WTC11 (cell line): Measurements from ENCODE around the genes PI4KA and UBE2L3.

GRCh38 chr22:20158973-20159670, 8.3 kb upstream of the CCDC188 start:
- PRO-cap: bidirectional peak, plus-strand start at chr22:20159358, minus-strand start at chr22:20159211

DNA sequence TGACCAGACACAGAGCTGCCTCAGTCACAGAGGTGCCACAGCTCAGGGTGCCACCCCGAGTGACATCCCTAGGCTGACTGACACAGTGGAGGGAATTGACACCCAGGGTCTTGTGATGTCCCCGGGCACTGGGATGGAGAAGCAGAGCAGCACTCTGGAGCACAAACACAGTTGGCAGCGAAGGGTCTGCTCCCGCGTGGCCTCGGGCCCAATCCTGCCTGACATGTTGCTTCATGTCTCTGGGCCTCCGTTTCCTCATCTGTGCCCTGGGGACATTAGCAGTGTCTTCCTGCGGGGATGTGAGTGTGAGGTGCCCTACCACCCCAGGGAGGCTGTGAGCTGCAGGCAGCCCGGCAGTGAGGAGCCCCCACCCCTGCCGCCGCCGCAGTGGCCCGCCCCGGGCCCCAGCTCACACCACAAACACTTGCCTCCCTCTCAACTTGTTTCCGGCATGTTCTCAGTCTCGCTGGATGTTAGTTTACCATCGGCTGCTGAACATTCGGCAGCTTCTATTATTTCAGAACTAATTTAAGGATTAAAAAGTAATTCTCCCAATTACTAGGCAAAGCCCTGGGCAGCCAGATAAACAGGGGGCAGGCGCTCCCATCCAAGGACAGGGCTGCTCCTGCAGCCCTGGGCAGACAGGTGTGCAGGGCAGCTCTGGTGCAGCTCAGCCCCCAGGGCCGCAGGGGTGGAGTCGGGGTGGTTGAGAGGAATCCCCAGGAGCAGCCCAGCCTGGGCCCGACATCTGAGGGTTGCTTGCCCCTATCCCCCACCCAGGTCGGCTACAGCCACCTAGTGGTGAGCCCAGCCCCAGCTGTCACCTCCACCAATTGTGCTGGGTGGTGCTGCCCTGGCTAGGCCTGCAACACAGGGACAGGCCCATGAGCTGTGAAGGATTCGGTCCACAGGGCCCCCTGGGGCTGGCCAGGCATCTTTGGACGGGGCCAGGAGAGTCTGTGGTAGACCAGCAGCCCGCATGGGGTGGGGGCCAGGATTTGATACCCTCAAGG, 29.9 kb downstream of the RTN4R start:
- PRO-cap: no peak

DNA sequence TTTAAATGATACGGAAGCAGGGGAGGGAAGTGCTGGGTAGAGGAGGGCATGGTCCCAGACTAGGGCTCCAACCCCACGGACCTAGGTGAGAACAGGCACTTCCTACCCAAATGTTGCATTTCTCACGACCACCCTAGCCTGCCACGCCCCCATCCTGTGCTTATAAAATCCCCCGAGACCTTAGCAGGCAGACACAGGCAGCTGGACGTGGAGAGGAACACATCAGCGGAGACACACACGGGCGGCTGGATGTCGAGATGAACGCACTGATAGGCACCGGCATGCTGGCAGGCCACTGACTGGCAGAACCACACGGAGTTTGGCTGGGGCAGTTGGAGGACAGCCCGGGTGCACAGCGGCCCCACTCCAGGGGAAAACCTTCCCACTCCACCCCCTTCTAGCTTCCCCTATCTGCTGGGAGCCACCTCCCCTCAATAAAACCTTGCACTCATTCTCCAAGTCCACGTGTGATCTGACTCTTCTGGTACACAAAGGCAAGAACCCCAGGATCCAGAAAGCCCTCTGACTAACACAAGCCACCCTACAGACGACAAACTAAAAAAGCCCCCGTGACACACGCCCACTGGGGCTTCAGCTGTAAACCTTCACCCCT, 18.9 kb upstream of the RTN4R start:
- PRO-cap: no peak

DNA sequence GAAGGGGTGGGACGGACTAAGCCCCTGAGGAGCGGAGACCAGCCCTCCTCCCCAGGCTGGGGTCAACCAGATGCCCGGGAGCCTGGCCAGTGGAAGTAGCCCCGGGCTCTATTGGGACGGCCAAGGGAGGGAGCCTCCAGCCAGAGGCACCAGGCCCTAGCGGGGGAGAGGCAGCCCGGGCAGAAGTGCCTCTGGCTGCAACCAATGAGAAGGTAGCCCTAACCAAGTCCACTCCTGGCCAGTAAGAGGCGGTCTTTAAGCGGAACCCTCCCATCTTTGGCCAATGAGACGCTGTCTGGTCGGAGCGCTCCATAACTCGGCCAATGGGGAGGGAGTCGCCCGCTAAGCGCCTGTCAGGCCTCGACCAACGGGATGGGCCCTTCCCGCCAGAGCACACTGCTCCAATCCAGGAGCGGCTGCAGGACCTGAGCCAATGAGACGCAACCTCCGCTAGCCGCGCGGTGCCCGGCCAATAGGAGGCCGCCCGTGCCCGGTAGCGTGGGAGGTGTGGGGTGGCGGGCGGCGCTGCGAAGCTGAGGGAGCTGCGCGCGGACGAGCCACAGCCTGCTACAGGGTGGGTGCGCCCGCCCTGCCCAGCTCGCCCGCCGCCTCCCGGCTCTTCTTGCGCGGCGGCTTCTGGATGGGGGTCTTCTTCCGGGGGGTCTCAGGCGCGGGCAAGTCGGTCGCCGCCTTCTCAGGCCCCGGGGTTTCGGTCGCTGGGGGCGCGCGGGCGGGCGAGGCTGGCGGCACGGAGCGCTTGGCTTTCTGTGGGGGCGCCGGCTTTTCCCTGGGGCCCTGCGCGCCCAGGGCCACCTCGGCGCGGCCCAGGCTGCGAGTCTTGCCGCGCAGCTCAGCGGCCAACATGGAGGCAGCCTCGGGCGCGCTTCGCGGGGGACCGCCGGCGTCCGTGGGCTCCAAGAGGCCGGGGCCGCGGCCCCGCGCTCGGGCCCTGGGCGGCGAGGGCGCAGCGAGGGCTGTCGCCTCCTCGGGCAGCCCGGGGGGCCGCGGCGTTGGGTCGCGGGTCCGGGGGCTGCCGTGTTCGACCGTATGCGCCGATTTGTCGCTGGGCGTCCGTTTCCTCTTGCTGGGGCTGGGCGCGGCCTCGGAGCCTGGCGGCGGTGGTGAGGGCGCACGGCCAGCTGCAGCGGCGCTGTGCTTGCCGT, 12.4 kb downstream of the SCARF2 start:
- PRO-cap: no peak

GRCh38 chr22:20428917-20429976, 8.4 kb downstream of the SCARF2 start:
- PRO-cap: no peak

DNA sequence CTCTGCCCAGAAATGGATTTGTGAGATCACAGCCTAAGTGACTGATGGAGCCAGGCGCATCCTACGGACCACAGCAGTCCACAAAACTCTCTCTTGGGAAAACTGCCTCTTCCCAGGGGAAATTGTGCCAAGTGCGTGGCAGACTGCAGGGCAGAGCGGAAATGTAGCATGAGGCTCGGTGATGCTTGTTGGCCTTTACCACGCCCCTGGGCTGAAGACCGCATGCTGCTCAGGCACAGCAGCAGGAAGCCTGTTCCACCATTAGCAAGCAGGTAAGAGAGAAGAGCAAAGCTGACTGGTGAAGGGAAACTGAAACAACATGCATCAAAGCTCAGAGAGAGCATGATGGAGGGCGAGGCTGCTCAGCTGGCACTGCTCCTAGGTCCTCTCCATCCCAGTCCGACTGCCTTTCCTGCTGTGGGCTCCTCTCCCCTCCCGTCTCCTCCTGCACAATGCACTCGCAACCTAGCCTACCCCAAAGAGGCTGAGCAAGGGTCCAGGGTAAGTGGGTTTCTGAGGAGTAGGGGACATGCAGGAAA, 26.6 kb upstream of the SCARF2 start:
- PRO-cap: no peak

GRCh38 chr22:20504090-20504624, 3.3 kb upstream of the MED15 start:
- PRO-cap: no peak

DNA sequence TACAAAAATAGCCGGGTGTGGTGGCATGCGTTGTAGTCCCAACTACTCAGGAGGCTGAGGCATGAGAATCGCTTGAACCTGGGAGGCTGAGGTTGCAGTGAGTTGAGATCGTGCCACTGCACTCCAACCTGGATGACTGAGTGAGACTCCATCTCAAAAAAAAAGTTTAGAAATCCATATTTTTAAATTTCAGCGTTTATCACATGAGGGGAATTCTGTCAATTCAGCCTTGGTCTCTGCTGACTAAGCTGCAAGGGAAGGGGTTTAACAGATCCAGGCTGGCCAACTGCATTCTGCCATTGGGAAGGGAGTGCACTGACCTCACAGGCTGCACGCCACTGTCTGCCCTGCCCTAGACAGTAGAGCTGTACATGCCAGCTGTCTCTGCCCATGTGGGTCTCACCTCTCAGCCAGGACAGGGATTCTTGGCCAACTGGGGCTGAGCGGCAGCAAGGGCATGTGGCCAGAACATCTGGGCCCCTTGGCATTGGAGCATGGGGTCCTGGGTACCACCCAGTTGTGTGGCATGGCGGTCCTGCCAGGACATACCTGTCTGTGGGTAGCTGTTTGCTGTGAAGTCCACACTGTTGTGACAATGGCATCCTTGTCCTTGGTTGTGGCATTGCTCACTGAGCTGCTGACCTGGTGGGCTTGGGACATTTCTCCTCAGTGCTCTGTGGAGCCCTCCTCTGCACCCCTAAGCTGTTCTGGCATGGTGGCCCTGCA, 46.5 kb downstream of the MED15 start:
- PRO-cap: no peak

GRCh38 chr22:20587953-20588535, 80.6 kb downstream of the MED15 start:
- PRO-cap: no peak

DNA sequence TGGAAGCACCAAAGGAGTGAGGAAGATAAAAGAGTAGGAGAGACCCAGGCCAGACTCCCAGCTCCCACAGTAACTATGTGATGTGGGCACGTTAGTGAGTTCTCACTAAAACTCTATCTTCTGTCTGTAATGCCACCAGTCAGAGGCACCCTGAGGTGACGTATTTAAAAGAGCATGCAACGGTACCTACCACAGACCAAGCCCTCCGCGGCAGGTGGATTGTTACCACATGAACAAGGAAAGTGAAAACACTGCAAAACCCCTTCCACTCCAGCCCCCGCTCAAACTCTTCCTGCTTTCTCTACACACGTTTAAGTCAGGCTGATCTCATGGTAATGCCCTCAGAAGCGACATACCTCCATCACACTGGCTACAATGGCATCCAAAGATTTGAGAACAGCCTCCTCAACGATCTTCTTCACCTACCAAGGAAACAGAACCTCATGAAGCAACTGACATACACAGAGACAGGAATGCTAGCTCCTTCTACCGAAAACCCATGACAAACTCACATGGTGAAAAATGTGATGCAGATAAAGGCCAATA, 36.8 kb downstream of the SERPIND1 start:
- PRO-cap: no peak

DNA sequence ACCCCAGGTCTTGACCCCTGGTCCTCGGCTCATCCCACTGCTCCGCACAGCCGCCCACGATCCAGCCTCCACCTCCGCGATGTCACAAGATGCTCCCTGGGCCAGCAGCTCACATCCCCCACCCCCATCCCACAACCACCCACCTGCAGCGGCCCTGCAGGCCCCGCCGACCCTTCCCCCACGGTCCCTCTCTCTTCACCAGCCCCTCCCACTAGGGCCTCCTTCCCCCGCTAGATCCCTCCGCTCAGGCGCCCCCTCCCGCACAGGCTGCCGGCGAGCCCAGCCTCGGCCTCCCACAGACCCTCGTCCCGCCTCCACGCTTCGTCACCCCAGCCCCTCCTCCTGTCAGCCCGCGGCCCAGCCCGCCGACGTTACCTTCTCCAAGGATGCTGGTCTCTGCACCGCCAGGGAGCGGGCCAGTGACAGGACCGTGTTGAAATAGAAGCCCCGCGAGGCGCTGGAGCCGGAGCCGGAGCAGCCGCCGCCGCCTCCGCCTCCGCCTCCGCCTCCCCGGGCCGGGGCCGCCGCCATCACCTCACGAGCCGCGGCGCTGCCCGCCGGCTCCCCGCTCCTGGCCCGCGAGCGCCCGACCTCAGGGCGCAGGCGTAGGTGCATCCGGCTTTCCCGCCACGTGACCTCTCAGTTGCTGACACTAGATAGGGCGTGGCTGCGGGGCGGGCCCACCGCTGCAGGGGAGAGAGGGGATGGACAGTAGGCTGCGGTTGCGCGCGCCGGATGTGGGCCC, at the start of gene PI4KA:
Gene PI4KA, minus strand, starts transcription at position 617 of the 745 bp plus-strand sequence.
- PRO-cap: bidirectional peak, plus-strand start at position 343 of the sequence, minus-strand start at position 86 of the sequence; bidirectional peak, plus-strand start outside the sequence, minus-strand start at position 573 of the sequence

DNA sequence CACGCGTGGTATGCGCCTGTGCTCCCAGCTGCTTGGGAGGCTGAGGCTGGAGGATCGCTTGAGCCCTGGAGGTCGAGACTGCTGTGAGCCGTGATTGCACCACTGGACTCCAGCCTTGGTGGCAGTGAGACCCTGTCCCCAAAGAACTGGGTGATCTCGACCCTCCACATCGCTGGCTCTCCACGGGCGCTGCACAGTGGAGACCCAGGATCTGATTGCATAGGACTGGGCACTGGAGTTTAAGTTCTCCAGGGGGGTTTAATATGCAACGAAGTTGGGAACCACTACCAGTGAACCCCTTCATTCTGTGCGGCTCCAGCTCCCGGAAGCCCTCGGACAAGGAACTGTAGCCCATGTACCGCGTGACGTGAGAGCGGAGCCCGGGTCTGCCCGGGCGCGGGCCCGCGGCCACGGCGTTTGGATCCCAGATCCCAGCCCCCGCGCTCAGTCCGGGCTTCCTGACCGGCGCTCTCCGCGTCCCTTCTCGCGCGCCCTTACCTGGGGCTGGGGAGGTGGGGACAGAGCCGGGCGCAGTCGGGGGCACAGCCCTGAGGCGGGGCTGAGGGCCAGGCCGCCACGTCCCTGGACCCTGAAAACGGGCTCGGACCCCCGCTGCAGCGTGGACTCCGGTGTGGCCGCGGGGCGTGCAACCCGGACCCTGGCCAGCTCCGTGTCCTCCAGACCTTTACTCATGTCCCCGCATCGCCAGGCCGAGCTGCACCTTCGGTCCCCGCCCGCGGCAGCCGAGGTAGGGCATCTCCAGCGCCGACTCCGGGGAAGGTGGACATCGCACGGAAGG, 10.1 kb upstream of the AIFM3 start:
- PRO-cap: no peak

DNA sequence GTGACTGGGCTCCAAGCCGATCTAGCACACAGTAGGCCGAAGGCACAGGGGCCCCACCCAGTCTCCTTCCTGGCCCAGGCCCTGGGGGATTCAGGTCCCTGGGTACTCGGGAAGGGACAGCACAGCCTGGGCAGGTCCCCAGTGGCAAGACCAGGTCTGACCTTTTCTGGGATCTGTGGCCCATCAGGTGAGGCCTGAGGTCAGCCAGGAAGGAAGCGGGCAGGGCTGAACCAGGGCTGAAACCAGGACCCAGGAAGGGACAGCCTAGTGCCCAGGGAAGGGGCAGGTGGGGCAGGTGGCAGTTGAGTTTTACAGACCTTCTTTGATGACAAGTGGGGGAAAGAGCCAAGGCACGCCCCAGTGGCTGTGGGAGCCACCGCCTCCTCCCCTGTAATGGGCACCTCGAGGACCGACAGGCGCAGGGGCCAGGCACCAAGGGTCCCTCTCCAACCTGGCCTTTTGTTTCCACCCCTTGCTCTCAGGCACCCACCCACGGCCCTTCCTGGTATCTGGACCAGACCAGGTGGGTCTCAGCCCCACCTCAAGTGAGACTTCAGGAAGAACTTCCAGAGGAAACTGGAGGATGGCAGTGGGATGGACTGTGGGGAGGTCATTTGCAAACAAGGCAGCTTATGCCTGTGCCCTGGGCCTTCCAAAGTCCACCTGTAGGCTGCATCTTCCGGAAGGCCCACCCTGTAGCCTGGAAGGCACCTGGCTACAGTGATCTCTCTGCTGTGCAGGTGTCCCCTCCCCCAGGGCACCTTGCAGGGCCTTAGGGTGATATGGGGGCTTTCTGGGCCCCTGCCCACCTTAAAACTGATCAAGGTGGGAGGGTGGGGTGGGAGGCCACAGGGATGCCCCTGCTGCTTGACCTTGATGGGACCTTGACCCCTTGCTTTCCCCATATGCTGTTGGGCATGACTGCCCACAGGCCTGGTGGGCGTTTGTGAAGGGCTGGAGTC, 750 bp upstream of the AIFM3 start:
- PRO-cap: no peak

DNA sequence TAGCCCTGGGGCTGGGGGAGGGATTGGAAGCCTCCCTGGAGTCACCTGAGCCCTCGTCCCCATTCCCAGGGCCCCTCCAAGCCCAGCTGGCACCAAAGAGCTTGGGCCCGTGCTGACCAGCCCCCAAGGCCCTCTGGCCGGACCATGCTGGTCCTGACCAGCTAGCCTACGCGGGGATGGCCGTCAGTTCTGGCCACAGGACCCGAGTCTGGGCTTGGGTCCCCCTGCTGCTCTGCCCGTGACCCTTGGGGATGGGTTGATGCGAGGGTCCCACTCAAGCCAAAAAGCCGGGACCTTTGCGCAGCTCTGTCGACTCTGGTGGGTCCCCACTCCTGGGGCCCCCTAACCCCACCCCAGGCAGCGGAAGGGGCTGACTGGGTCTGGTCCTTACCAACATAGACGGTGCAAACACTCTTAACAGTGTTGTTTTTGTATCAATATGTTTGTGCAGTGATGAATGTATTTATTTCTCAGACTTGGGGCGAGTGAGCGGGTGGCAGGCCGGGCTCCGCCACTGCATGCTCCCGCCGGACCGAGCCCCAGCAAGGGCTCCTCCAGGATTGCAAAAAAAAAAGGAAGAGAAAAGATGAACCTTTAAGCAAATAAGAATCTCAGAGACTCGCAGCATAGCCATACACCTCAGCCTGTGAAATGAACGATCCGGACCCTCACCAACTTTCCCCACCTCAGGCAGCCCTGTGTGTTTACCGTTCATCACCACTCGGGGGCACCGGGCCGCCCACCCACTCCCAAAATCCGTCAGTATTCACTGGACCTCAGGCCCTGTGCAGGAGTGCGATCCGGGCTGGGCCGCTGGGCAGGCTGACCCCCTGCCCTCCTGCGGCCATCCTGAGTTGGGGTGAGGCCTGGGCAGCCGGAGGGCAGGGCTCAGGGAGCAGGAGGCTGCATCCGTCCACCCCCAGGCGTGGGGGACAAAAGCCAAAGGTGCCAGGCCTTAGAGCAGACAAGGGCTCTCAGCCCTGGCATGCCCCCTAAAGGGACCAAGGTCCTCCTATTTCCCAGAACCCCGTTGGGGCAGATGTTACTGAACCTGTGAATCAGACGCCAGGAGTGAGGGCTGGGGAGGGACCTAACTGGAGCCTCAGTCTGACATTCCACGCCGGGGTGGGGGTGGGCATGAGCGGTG, 17.1 kb upstream of the TMEM191C start:
- PRO-cap: no peak

DNA sequence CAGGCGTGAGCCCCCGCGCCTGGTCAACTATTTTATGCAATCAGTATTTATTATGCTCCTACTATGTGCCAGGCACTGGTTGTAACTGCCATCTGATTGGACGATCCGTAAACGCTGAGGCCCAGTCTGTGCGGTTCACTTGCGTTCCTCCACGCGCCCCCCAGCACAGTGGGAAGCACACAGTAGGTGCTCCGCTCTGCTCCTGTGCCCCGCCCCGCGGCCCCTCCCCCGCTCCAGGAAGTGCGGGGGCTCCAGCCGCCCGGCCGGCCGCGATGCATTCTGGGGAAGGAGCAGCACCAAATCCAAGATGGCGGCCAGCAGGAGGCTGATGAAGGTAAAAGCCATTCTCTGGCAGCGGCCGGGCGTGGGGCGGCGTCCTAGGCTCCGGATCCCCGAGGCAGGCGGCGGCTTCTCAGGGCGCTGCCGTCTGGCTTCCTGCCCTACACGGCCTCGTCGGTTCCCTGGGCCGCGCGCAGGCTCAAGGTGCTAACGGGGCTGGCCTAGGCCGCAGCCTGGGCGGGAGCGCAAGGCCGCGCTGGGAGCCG, at the start of gene UBE2L3:
Gene UBE2L3, plus strand, starts transcription at position 277 of the 545 bp plus-strand sequence.
- PRO-cap: bidirectional peak, plus-strand start at position 305 of the sequence, minus-strand start at position 170 of the sequence

DNA sequence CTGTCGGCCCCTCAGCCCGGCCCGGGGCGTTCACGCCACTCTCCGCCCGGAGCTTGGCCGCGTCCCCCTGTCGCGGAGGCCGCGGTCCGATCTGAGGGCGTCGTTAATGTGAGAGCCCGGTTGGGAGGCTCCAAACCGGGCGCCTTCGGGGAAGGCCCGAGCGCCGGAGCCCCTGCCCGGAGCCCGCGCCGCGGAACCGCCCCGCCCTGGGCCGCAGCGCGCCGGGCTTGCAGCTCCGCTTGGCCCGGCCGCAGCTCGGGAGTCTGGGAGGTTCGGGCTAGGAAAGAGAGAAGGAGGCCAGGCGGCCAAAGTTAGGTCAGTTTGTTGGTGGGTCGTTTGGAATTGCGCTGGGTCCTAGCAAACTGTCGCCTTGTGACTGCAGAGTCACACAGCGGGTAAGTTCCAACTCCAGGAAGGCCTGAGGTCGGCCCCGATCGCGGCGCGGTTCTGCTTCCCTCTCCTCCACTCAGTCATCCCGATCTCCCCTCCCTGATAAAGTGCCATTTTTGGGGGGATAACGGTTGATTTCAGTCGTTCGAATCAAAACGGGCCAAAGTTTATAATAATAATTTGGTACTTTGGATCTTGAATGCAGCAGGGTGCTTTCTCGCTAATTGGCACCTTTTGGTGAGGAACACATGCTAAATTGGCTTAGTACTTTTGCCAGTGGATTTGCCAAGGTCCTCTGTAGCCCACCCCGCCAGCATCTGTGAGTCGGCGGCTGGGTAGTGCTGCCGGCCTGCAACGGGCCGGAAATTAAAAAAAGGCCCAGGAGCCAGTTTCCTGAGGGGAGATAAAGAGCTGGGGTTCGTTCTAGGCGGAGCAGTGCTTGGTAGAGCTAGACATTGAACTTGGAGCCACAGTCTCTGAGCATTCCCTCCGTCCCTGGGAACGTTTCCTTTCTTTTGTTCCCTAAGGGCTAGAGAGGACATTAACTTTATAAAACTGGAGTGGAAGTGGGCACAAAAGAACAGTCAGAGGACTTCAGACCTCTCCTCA, 768 bp downstream of the UBE2L3 start:
- PRO-cap: bidirectional peak, plus-strand start at position 938 of the sequence, minus-strand start at position 711 of the sequence

- PRO-cap: no peak
Measured at GRCh38 chr22:21762848-21763691, 27.5 kb upstream of the YPEL1 start.

- PRO-cap: no peak
Measured at GRCh38 chr22:21805717-21806584, 61.5 kb downstream of the MAPK1 start.

GRCh38 chr22:21807097-21807891, 60.2 kb downstream of the MAPK1 start:
- PRO-cap: no peak

- PRO-cap: no peak
Measured at GRCh38 chr22:21834959-21836204, 32.1 kb downstream of the MAPK1 start.